CD14-positive monocyte (primary cell): ENCODE measurements around a stretch of chr17.

DNA sequence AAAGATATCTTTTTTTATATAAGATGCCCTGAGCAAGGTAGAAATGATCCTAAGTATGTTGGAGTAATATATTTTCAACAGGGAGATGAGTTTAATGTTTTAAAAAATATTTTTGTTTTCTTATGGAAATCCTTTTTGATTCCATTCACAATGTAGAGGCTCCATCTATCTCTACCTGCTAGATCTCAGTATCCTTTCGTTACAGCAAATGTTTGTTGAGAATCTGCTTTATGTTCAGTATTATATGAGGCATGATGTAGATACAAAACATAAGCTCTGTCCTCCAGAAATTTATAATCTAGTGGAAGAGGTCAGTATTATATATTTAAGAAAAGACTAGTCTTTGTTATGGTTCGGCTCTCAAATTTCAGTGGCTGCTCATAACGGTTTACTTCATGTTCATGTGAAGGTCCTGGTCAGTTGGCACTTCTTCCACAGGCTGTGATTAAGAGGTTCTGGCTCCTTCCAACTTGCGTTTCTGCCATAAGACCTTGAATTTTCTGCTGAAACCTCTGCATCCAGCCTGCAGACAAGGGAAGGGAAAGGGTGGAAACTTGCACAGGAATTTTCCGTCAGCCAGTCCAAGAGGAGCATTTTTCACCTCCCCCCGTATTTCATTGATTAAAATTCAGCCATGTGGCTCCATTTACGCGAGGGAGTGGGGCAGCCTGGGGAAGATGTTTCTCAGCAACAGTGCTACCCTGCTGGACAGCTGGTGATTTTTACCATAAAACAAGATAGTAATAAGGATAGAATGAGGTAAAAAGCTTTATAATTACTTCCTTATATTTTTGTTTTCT, 110.2 kb downstream of the TMEM100 start:
- CAGE, long polyA plus RNA: no peak

DNA sequence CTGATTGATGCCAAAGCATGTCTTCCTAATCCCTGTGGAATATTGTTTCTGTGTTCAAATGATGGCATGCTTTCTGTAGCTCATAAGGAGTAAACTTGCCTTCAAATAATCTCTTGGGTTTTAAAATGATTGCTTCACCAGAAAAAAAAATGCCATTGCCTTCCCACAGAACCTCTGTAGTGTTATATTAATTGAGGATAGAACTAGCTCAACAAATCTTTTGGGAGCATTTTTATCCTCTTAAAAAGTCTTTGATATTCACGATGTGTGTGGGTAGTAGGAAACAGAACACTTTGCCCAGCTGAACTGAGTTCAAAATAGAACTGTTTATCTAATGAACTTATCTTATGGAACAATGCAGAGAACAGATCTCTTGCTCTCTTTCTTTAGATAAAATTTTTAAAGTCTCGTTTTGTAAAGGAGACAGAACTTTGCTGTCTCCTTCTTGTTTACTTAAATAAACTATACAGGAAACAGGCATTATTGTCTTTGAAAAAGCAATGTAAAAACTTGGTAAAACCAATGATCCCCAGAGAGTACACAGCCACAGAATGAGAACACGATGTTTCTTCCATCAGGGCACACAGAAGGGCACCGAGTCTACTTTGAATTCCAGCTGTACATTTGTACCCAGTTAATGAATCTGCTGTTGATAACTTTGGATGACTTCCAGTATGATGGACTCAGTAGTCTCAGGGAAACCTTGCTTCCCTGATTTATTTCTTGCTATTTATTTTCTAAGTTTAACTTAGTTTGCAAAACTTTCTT, 8.0 kb upstream of the TMEM100 start:
- CAGE, long polyA plus RNA: no peak

DNA sequence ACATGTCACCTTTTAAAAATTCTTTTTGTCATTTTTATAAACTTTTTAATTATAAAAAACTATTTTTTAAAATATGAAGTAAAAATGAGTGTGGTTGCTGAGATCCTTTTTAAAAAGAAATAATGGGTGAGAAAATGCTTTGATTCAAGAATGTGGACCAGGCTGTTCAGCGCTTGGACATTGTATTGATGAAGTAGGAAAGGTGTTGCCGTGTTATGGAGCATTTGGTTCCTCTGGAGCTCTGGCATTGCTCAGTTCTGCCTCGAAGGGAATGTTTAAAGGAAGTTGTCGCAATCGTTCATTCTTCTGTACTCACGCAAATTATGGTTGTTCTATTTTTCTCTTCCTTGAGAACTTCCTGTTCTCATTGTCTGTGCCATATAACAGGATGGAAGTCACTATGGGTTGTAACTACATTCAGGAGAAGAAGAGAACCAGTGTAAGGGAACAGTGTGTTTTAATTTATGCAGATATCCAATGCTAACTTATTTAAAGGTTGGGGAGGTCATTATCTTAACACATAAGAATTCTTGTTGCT, 12.9 kb downstream of the PCTP start:
- CAGE, long polyA plus RNA: no peak

DNA sequence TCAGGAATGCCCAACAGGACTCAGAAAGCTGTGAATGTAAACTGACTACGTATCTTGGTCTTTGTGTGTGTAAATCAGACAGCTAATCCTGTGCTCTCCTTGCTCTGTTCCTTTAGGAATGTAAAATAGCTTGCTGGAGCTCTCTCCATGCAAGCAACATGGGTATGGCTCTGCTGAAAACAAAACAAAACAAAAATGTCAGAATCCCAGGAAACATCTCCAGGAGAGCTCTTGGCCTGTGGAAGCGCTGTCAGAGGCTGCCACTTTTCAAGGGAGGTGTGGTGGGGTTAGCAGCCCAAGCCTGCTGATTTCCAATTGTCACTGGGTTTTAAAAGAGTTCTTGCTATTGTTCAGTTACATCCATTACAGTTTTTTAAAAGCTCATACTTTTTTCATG, 161.7 kb upstream of the NOG start:
- CAGE, long polyA plus RNA: no peak

DNA sequence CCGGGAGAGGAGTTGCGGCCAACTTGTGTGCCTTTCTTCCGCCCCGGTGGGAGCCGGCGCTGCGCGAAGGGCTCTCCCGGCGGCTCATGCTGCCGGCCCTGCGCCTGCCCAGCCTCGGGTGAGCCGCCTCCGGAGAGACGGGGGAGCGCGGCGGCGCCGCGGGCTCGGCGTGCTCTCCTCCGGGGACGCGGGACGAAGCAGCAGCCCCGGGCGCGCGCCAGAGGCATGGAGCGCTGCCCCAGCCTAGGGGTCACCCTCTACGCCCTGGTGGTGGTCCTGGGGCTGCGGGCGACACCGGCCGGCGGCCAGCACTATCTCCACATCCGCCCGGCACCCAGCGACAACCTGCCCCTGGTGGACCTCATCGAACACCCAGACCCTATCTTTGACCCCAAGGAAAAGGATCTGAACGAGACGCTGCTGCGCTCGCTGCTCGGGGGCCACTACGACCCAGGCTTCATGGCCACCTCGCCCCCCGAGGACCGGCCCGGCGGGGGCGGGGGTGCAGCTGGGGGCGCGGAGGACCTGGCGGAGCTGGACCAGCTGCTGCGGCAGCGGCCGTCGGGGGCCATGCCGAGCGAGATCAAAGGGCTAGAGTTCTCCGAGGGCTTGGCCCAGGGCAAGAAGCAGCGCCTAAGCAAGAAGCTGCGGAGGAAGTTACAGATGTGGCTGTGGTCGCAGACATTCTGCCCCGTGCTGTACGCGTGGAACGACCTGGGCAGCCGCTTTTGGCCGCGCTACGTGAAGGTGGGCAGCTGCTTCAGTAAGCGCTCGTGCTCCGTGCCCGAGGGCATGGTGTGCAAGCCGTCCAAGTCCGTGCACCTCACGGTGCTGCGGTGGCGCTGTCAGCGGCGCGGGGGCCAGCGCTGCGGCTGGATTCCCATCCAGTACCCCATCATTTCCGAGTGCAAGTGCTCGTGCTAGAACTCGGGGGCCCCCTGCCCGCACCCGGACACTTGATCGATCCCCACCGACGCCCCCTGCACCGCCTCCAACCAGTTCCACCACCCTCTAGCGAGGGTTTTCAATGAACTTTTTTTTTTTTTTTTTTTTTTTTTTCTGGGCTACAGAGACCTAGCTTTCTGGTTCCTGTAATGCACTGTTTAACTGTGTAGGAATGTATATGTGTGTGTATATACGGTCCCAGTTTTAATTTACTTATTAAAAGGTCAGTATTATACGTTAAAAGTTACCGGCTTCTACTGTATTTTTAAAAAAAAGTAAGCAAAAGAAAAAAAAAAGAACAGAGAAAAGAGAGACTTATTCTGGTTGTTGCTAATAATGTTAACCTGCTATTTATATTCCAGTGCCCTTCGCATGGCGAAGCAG, 964 bp downstream of the NOG start:
- CAGE, long polyA plus RNA: no peak

- CAGE, long polyA plus RNA: no peak
Measured at GRCh38 chr17:56808297-56808927, 25.3 kb downstream of the C17orf67 start.

DNA sequence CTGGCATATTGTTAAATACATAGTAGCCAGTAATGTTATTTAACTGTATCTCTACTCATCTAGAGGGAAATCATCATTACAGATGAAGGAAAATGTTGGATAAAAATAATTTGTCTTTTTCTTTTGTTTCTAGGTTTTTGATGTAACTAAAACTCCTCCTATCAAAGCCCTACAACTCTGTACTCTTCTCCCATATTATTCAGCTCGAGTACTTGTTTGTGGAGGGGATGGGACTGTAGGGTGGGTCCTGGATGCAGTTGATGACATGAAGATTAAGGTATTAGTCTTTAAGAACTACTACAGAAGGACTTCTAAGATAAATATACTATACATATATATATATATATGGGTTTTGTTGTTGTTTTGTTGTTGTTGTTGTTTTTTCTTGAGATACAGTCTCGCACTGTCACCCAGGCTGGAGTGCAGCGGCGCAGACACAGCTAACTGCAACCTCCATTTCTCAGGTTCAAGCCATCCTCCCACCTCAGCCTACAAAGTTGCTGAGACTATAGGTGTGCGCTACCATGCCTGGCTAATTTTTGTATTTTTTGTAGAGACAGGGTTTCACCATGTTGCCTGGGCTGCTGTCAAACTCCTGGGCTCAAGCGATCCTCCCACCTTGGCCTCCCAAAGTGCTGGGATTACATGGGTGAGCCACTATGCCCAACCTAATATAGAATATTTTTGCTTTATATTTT, 14.0 kb downstream of the DGKE start:
- CAGE, long polyA plus RNA: no peak

DNA sequence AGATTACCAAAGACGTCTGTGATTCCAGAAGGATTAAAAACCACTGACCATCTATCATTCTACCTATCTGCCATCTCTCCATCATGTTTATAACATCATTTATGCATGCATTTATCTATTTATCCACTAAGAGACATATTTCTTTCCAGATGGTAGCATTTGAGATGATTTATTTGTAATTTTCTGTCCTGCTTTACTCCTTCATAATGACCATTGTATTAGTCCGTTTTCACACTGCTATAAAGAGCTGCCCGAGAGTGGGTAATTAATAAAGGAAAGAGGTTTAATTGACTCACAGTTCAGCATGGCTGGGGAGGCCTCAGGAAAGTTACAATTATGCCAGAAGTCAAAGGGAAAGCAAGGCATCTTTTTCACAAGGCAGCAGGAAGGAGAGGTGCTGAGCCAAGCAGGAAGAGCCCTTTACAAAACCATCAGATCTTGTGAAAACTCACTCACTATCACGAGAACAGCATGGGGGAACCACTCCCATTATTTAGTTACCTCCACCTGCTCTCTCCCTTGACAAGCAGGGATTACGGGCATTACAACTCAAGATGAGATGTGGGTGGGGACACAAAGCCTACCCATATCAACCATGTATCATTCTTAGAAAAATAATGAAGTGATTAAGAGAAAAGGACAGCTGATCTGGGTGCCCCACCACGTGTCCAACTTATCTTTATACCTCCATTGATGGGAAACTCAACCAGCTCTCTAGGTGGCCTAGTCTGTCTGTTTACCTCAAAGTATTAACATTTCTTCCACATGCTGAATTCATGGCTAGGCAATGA, 28.4 kb downstream of the TRIM25 start:
- CAGE, long polyA plus RNA: no peak

DNA sequence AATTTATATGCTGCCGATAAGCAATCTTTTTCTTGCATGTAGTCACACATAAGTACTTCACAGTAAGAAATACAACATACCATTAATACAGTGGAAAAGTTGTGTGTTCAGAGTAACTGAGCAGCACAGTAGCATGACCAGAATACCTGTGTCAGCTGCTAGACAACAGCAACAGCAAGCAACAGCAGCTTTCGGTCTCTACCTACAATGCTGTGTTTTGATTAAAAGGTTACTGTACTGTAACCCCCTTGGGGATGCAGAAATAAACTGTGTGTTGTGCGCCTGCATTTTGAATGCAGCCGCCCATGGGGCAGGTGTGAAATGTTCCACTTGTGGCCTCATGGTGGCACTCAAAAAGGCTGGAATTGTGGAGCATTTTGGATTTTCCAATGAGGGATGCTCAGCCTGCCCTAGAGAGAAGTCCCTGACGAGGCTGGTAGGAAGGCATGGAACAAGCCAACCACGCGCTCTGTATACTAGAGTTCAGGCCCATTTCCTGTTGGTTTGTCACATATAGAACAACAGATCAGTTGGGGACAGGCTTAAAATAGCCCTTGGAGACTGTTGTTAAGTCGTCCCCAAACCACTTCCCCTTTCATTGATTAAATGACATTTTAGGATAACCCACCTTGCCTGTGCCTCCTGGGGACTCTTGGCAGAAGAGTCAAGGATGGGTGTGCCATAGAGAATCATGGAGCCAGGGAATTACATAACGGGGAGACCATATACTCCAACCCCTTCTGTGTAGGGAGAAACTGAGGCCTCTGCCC, 27.1 kb downstream of the SCPEP1 start:
- CAGE, long polyA plus RNA: no peak

- CAGE, long polyA plus RNA: no peak
Measured at GRCh38 chr17:57092096-57092684, 7.1 kb downstream of the AKAP1 start.

DNA sequence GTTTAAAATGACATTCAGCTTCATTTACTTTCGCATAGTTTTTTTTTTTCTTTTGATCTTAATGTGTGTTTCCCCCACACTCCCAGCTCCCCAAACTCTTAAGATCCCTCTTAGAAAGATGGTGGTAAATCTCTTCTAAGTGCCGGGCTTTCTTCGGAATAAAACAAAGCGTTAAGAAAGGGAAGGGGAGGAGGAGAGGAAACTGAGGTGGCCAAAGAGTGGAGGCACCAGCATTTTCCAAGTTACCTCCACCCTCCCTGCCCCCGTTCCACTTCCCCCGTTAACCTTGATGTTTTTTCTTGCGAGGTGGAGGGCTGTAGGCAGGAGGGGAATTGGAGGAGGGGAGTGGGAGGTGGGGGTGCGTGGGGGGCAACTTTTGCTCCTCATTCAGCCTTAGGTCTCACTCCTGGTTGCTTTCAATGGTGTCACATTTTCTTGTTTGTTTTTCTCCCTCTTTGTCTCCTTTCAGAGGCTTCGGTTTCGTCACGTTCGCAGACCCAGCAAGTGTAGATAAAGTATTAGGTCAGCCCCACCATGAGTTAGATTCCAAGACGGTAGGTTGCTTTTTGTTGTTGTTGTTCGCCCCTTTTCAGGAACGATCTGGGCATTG, 1.6 kb downstream of the MSI2 start:
- CAGE, long polyA plus RNA: no peak

- CAGE, long polyA plus RNA: no peak
Measured at GRCh38 chr17:57258411-57259009, 2.2 kb downstream of the MSI2 start.

GRCh38 chr17:57309053-57309793, 52.9 kb downstream of the MSI2 start:
- CAGE, long polyA plus RNA: no peak

- CAGE, long polyA plus RNA: no peak
Measured at GRCh38 chr17:57544262-57544940, 200.7 kb downstream of the CCDC182 start.

- CAGE, long polyA plus RNA: no peak
Measured at GRCh38 chr17:57601041-57601934, 143.8 kb downstream of the CCDC182 start.

DNA sequence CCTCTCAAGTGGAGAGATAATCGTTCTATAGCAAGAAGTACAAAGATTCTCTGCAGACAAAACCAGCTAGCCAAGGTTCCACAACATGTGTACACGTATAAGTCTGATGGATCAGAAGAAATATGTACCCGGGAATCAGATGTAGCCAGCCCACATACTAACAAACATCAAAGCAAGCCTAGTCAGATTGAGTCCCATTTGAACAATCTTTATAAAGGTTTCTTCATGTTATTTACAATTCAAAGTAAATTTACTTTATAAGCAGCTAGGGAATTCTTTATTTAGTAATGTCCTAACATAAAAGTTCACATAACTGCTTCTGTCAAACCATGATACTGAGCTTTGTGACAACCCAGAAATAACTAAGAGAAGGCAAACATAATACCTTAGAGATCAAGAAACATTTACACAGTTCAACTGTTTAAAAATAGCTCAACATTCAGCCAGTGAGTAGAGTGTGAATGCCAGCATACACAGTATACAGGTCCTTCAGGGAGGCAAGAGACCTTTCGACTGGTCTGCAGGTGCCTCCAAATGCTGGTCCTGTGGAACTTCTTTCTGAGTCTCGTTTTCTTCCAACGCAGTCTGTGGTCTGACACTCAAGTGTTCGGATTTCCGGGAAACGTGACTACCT, 10.4 kb downstream of the MRPS23 start:
- CAGE, long polyA plus RNA: no peak

GRCh38 chr17:57914340-57915154, 40.7 kb downstream of the CUEDC1 start:
- CAGE, long polyA plus RNA: no peak

- CAGE, long polyA plus RNA: no peak
Measured at GRCh38 chr17:57915155-57916048, 39.8 kb downstream of the CUEDC1 start.

DNA sequence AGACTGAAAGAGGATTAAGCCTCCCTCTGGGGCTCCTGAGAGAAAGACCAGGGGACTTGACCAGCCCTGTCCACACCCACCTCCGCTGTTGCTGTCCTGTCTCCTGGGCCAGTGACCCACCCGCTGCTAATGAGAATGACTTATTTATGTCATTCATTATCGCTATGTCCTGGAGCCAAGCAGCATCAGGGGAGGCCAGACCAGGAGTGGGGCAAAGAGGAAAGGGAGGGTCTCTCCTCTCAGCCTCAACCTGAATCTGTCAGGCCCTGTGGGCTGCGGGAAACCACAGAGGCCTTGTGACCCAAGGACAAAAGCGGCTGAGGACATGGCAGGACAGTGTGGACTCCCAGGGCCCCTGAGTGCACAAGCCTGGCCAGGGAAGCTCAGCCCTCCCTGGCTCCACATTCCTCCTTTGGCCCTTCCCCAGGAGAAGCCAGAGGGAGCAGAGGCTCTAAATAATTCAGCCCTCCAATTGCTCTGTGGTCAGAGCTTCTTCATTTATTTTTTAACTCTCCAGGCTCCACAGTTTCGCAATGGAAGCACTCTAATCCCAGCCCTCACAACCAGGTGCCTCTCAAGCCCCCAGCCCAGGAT, 19.2 kb downstream of the CUEDC1 start:
- CAGE, long polyA plus RNA: no peak

GRCh38 chr17:57943059-57943519, 12.1 kb downstream of the CUEDC1 start:
- CAGE, long polyA plus RNA: no peak